Neuron (in vitro differentiated cells): Measurements from ENCODE around the genes ZNG1A and DMRT2.

DNA sequence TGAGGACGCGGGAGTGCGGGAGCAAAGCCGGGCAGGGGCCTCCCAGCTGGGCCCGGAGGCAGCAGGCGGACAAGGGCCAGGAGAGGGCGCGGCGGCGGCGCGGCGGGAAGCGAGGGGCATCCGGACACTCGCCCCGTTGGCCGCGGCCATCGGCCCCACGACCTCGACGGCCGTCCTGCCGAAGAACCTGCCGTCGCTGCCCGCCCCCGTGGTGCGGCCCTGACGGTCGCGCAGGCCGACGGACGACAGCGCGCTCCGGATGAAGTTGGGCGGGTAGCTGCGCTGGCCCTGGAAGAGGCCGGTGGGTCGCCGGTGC lies 43.7 kb upstream of the WASHC1 start:
- PRO-cap: no peak

GRCh38 chr9:178559-179495 lies at the start of gene ZNG1A:
Gene ZNG1A, minus strand, starts transcription at chr9:179056.
- PRO-cap: bidirectional peak, plus-strand start at chr9:179099, minus-strand start at chr9:178960

DNA sequence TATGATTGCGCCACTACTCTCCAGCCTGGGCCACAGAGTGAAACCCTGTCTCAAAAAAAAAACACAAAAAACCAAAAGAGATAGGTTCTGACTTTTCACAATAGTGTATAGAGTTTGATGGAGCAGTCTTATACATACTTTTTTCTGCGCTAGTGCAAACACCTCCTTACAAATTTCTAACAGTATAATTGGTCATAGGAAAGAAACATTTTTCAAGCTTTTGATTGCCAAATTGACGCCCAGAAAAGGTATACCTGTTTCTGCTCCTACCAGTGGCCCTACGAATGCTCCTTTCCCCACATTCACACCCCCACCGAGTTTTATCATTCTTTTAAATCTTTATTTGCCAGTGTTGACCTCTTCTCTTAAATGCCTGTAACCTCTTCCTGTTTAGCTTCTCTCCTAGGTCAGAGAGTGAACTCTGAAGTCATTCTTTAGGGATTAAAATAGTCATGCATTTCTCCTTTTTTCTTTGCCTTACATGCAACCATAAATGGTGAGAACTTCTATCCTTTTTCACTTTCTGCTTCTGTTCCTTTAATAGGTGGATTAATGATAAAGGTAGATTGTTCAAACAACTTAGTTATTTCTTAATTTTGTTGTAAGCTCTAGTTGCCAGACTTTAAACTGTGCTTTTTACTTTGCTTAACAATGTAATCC lies 7.7 kb downstream of the DOCK8 start:
- PRO-cap: no peak

- PRO-cap: no peak
These were observed 64.0 kb downstream of the DOCK8 start for GRCh38 chr9:278289-279405.

GRCh38 chr9:279648-280052 lies 65.0 kb downstream of the DOCK8 start:
- PRO-cap: no peak

DNA sequence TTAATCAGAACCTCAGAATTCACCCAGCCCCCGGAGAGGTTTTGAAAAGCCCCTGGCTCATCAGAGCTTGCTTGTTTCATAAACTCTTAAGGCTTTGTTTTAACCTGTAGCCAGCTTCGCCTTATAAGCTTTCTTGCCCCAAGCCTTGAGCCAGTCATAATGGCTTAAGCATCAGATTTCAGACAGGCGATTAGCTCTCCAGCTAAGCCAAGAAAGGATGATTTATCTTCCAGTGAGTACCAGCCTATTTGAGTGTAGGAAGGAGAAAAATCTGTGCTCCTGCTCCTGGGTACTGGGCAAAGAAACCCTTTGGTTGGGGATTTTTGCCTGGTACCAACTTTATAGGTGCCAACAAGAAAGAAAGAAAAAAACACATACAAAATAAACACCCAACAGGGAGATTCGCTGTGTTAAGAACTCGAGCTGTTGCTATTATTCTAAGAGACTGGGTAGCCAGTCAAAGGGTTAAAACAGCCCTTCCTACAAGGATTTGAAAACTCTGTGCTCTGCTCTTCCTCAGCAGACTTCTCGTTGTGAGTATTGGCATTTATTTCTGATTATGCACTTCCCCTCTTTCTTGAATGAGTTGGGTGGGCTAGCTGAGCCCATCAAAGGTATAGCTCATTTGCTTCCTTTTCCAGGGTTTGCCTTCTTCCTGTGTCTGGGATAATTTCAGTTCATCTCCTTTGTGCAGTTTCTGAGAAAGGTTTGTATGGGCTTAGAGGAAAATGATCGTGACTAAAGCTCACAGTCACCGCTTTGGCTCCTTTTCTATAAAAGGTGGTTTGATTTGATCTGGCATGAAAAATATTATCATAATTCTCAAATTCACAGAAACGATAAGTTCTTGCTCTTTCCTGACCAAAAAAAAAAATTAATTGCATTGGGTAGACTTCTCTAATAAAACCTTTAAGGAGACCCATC lies 157.2 kb upstream of the DMRT1 start:
- PRO-cap: no peak

DNA sequence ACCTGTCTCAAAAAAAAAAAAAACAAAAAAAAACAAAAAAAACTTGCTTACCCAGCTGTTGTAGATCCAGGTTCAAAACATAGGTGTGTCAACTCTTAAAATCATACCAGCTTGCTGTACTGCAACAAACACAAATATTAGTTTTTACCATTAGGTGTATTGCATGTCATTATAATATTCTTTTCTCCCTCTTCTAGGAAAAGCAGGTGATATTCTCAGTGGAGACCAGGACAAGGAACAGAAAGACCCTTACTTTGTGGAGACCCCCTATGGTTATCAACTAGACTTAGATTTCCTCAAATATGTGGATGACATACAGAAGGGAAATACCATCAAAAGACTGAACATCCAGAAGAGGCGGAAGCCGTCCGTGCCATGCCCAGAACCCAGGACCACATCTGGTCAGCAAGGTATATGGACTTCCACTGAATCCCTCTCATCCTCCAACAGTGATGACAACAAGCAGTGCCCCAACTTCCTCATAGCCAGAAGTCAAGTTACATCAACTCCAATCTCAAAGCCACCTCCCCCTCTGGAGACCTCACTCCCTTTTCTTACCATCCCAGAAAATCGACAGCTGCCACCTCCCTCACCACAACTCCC lies 130.8 kb upstream of the DMRT1 start:
- PRO-cap: no peak

GRCh38 chr9:1049854-1050710 lies at the start of gene DMRT2:
Gene DMRT2, plus strand, starts transcription at chr9:1050357.
- PRO-cap: bidirectional peak, plus-strand start at chr9:1050346, minus-strand start at chr9:1050181

- PRO-cap: no peak
These were observed 1.6 kb downstream of the SMARCA2 start for GRCh38 chr9:2016663-2017263.

- PRO-cap: no peak
These were observed 3.6 kb downstream of the SMARCA2 start for GRCh38 chr9:2018762-2019158.

DNA sequence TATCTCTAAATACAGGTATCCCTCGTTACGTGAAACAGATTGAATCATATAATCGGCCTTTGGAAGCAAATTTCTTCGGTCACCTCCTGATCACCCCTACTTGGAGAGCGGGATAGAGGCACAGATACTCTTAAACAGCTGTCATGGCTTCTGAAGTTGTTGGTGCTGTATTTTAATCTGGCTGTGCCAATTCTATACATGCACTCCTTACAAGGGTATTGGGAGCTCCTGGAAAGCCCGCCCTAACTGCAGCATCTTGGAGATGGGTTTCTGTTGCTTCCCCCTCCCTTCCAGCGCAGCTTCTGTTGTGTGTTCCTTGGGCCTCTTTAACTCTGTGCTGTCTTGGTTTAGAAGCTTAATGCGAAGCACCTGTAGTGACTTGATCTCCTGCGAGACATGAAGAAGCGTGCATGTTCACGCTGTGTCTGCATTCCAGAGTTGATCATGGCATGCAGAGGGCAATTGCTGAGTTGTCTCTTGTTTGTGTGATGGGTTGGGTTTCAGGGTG lies 155.4 kb downstream of the SMARCA2 start:
- PRO-cap: no peak

DNA sequence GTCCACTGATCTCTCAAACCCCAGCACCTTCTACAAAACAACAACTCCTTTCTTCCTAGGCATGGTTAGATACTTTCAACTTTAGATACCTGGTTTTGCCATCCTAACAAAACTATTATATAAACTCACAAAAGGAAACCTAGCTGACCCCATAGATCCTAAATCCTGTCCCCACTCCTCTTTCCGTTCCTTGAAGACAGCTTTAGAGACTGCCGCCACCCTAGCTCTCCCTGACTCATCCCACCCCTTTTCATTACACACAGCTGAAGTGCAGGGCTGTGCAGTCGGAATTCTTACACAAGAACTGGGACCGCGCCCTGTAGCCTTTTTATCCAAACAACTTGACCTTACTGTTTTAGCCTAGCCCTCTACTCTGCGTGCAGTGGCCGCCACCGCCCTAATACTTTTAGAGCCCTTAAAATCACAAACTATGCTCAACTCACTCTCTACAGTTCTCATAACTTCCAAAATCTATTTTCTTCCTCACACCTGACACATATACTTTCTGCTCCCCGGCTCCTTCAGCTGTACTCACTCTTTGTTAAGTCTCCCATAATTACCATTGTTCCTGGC lies 264.0 kb downstream of the SMARCA2 start:
- PRO-cap: no peak

DNA sequence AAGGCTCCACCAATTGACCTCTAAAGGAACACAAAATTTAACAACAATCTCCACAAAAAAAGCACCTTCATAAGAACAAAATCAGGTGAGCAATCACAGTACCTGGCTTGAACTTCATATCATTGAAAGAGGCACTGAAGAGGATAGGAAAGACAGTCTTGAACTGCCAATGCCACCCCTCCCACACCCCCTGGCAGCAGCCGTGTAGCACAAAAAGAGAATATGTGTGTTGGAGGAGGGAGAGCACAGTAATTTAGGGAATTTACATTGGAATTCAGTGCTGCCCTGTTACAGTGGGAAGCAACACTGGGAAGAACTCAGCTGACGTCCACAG lies 62.5 kb upstream of the VLDLR start:
- PRO-cap: no peak

DNA sequence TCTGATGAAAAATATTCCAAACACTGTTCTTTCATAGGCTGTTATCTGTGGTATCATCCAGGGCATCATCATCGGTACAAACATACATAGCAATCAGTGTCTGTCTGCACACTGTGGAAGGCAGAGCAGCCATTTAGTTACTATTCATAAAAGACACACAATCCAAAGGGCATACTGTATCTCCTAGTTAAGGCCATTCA lies 45.1 kb downstream of the PUM3 start:
- PRO-cap: no peak

DNA sequence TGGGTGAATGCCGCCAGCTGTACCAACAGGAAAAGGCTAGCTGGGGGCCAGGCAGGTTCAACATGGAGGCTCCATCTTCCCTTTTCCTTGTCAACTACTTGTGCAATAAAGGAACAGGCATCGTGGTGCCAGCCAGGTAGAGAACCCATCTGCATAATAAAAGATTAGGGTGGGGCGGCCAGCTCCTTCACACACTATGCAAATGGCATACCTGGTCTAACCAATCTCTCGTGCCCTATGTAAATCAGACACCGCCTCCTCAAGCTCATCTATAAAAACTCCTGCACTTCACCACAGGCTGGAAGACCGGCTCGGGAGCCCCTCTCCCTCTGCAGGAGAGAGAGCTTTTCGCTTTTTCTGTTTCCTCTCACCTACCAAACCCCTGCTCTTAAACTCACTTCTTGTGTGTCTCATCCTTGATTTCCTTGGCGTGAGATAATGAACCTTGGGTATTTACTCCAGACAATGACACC lies 244.3 kb upstream of the PUM3 start:
- PRO-cap: no peak

- PRO-cap: no peak
These were observed 195.4 kb downstream of the RFX3 start for GRCh38 chr9:3330299-3330850.

GRCh38 chr9:3508145-3508941 lies 17.5 kb downstream of the RFX3 start:
- PRO-cap: no peak

- PRO-cap: no peak
These were observed 348.1 kb downstream of the GLIS3 start for GRCh38 chr9:3951853-3952161.

- PRO-cap: no peak
These were observed 264.3 kb downstream of the GLIS3 start for GRCh38 chr9:4035322-4036292.

DNA sequence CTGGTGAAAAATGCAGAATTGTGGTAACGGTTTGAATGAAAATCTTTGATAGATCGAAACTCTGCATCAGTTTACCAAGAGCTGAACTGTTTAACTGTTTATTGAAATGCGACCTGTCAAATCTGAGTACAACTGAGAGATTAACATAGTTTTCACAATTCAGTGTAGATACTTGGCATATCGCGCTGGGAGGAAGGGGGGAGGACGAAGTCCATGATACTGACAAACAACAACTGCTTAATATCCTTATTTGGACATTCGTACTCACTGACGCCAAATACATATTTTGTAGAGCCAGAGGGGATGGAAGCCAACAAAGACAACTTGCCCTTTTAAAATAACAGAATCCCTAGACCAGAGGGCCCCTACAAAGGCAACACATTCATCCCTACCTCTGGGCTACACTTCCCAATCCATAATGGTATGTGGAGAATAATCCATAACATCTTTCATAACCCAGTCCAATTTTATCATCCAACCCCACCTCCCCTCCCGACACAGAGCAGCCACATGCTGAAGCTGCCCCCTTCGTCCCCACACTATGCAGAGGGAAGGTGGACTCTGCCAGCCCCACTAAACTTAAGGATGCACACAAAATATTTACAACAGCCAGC lies 93.1 kb downstream of the GLIS3 start:
- PRO-cap: no peak